Retinal pigment epithelial cell (primary cell): Measurements from ENCODE around the genes SULT2B1 and RASIP1.

- RRBS = 1% methylated on average over 30 of the region's 53 CpGs
Observed at GRCh38 chr19:47609328-47609957, 509 bp downstream of the BICRA start.

GRCh38 chr19:47626152-47626888 lies 17.4 kb downstream of the BICRA start:
- RRBS = no CpG with 5 or more reads among the region's 15 CpGs

DNA sequence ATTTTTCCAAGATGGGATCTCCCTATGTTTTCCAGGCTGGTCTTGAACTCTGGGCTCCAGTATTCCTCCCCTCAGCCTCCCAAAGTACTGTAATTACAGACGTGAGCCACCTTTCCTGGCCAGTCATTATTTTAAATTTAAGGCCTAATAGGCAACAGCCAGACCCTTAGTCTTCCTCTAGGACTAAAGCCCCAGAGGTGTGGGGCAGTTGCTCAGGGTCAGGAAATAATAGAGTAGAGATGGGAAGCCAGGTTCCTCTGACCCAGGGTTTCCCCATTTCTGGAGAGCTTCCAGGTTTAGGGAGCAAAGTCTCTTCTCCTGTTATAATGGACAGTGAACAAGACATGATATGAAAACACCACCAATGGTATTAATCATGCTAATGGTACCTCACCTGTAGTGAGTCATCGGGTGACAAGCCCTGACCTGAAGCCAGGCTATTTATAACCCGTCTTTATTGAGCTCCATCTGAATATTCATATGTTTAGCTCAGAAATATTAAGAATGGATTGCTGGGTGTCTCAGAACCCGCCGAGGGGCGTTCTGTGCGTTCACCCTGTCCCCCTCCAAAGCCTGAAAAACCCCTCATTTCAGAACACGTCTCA lies 24.6 kb downstream of the BICRA start:
- RRBS = no CpG with 5 or more reads among the region's 8 CpGs

DNA sequence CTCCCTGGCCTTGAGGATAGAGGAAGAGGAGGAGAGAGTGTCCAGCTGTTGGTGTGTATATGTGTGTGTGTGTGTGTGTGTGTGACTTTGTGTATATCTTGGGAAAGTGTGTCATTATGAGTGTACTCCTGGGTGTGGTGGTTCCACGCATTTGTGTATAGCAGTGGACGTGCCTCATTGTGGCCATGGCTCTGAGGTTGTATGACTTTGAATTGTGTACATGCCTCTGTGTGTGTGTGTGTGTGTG lies 6.6 kb downstream of the EHD2 start:
- RRBS = no CpG with 5 or more reads among the region's 2 CpGs

DNA sequence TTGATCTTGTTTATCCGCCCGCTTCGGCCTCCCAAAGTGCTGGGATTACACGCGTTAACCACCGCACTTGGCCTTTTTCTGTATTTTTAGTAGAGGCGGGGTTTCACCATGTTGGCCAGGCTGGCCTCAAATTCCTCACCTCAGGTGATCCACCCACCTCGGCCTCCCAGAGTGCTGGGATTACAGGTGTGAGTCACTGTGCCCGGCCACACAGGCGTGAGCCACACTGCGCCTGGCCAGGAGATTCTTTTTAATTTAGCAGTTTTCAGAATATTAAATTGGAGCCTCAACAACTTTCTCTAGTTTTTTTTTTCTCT lies 11.3 kb downstream of the SELENOW start:
- RRBS = no CpG with 5 or more reads among the region's 11 CpGs

GRCh38 chr19:48107471-48108196 lies 3.0 kb downstream of the PLA2G4C start:
- RRBS = no CpG with 5 or more reads among the region's 19 CpGs

DNA sequence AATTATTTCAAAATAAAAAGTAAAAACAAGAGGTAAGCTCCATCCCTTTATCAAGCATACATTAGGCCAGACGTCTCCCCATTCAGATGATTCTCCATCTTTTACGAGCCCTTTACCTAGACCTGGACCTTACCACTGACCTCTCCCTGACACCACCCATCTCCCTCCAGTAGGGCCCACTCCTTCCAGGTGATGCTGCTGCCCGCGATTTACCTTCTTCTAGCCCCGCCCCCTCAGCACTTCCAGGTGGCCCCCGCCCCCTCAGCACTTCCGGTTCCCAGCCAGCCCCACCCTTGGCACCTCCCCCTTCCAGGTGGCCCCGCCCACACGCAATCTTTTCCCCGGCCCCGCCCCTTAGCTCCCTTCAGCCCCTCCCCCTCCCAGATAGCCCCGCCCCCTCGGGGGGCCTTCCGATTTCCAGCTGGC lies 662 bp downstream of the LIG1 start:
- RRBS = 1% methylated on average over 4 of the region's 14 CpGs

GRCh38 chr19:48190254-48190889 lies 19.9 kb downstream of the ZSWIM9 start:
- RRBS = no CpG with 5 or more reads among the region's 13 CpGs

DNA sequence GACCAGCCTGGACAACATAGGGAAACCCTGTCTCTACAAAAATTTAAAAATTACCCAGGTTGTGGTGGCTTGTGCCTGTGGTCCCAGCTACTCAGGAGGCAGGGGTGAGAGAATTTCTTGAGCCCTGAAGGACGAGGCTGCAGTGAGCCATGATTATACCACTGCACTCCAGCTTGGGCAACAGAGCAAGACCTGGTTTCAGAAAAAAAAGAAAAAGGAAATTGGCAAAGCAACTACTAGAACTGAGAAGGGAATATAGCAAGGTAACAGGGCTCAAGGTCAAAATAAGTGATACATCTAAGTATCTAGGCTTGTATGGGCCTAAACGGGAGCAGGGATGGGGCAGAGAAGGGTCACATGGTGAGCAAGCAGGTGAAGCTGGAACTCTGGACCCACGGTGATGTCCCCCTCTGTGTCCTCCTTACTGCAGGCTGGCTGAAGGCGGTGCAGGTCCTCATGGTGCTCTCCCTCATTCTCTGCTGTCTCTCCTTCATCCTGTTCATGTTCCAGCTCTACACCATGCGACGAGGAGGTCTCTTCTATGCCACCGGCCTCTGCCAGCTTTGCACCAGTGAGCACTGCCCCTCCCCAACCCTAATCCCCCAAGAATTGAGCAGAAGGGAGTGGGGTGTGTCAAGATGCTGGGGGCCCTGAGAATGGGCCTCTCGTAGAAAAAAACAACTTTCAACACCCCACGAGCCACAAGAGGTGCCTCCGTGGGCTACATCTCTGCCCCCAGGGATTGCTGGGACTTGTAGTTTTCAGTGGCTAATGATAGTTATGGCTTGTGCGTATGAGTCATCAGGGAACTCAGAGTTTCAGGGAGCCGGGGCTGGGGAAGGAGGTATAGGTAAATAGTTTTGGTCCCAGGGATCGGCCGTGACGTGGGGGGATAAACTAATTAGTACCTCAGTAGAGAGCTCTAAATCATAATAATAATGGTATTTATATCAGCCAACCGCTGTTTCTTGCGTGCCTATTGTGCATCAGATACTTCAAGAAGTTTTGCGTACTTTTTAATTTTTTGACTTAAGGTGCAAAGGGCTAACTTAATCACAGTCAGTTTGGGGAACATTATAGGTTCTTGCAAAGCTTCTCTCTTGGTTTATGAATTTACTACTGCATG lies 3.9 kb downstream of the EMP3 start:
- RRBS = no CpG with 5 or more reads among the region's 18 CpGs

DNA sequence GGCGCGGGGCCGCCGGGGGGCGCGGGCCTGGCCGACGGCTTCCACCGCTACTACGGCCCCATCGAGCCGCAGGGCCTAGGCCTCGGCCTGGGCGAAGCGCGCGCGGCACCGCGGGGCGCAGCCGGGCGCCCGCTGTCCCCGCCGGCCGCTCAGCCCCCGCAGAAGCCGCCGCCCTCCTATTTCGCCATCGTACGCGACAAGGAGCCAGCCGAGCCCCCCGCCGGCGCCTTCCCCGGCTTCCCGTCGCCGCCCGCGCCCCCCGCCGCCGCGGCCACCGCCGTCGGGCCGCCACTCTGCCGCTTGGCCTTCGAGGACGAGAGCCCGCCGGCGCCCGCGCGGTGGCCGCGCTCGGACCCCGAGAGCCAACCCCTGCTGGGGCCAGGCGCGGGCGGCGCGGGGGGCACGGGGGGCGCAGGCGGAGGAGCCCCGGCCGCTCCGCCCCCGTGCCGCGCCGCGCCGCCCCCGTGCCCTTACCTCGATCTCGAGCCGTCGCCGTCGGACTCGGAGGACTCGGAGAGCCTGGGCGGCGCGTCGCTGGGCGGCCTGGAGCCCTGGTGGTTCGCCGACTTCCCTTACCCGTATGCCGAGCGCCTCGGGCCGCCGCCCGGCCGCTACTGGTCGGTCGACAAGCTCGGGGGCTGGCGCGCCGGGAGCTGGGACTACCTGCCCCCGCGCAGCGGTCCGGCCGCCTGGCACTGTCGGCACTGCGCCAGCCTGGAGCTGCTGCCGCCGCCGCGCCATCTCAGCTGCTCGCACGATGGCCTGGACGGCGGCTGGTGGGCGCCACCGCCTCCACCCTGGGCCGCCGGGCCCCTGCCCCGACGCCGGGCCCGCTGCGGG lies 2.8 kb upstream of the GRWD1 start:
- RRBS = 2% methylated on average over 68 of the region's 136 CpGs

GRCh38 chr19:48444635-48445599 lies 866 bp upstream of the GRWD1 start:
- RRBS = 0% methylated on average over 2 of the region's 16 CpGs

DNA sequence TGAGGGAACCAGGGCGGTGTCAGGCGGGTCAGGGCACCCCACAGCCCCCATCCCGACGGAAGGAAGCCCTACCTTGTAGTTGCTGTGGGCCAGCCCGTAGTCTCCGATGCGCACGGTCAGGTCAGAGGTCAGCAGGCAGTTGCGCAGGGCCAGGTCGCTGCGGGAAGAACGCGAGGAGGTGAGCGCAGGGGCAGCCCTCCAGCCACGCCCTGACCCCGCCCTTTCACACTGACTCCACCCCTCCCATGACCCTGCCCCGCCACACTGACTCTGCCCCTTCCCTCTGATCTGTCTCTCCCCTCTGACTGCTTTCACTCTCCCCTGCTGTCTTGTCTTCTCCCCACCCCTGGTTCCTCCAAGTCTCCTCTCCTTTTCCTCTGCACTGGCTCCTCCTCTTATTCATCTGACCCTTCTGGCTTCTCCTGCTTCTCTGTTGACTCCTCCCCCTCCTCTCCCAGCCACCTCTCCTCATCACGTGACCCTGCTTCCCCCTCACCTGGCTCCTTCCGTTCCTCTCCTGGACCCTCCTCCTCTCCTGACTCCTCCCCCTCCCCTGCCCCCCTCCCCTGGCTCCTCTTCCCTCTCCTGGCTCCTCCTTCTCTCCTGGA lies 10.1 kb downstream of the LMTK3 start:
- RRBS = no CpG with 5 or more reads among the region's 19 CpGs

DNA sequence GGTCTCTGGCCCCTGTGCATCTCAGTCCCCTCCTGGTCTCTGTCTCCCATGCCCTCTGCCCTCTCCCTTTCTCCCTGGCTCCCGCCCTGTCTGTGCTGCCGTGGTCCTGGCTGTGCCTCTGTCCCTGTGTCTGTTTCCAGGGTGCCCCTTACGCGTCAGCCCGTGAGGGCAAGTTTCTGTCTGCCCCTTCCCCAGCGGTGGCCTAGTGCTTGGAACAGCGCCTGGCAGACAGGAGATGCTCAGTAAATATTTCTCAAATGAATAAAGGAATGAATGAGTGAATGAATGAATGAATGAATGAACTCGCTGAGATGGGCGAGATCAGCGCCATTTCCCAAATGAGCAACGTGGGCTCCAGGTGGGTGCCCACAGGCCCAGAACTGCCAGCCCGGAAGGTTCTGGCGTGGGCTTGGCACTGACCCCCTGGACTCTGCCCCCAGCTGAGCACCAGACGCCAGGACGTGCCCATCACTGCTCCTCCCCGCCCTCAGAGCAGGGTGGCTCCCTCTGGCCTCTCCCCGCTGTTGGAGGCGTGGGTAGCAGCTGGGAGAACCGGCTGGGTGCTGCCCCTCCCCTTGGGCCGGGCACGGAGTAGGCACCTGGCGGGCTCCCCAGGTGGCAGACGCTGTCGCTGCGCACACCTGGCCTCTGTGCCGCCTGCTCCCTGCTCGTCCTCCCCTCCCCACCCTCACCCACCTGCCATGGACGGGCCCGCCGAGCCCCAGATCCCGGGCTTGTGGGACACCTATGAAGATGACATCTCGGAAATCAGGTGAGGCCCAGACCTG lies at the start of gene SULT2B1:
SULT2B1 (plus strand) TSS at position 621 of the 788 bp plus-strand sequence.
- RRBS = 82% methylated on average over 2 of the region's 32 CpGs

- RRBS = no CpG with 5 or more reads among the region's 12 CpGs
Observed at GRCh38 chr19:48553638-48554119, 1.7 kb downstream of the SULT2B1 start.

DNA sequence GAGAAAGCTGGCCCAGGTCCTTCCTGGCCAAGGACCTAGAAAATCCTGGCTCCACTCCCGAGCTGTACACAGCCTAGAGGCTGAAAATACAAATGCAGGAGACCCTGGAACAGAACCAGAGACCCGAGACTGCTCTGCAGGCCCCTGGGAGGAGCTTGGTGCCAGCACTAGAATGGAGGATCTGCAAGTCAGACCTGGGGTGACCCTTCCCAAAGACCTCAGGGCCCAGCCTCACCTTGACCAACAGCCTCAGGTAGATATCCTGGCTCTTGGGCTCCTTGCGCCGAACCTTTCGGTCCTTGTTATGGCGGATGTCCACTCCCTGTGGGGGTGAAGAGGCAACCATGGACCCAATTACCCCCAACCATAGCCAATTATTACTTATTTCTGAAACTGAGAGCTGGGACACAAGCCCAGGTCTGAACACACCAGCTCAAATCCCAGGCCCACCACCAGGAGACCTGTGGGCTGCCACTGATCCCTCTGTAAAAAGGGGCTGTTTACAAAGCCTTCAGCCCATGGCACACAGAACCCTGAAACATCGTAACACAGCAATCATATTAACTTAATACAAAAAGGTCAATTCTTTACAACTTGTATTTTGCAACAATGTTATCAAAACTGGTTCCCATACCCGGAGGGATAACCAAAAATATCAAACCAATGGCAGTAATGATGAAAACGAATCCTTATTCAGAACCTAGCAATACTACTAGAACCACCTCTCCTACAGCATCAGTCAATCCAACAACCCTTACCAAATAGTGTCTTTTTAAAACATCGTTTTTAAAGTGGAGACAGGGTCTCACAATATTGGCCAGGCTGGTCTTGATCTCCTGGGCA lies 1.2 kb downstream of the RPL18 start:
- RRBS = no CpG with 5 or more reads among the region's 10 CpGs

DNA sequence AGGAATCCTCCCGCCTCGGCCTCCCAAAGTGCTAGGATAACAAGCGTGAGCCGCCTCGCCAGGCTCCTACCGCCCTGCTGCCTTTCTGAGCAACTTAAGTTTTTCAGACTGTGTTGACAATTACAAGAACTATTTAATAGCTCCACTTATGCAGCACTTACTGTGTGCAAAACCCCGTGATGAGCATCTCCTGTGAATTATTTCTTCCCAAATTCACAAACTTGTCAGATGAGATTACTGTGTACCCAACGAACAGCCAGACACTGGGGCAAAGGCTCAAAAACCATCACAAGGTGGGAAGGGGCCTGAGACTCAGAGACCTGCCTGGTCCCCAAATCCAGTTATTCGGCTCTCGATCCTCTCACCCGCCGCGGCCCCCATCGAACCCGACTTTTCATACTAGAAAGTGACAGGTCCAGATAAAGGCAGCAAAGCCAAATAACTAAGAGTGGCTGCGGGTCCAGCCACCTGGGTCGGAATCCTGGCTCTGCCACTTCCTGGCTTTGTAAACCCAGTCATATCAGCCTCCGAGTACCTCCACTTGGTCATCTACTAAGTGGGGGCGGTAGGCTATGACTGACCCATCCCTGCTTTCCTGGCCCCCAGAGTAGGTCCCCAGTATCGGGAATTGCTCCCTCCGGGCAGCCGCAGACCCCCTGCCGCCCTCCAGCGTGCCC lies 441 bp downstream of the RPL18 start:
- RRBS = no CpG with 5 or more reads among the region's 24 CpGs

DNA sequence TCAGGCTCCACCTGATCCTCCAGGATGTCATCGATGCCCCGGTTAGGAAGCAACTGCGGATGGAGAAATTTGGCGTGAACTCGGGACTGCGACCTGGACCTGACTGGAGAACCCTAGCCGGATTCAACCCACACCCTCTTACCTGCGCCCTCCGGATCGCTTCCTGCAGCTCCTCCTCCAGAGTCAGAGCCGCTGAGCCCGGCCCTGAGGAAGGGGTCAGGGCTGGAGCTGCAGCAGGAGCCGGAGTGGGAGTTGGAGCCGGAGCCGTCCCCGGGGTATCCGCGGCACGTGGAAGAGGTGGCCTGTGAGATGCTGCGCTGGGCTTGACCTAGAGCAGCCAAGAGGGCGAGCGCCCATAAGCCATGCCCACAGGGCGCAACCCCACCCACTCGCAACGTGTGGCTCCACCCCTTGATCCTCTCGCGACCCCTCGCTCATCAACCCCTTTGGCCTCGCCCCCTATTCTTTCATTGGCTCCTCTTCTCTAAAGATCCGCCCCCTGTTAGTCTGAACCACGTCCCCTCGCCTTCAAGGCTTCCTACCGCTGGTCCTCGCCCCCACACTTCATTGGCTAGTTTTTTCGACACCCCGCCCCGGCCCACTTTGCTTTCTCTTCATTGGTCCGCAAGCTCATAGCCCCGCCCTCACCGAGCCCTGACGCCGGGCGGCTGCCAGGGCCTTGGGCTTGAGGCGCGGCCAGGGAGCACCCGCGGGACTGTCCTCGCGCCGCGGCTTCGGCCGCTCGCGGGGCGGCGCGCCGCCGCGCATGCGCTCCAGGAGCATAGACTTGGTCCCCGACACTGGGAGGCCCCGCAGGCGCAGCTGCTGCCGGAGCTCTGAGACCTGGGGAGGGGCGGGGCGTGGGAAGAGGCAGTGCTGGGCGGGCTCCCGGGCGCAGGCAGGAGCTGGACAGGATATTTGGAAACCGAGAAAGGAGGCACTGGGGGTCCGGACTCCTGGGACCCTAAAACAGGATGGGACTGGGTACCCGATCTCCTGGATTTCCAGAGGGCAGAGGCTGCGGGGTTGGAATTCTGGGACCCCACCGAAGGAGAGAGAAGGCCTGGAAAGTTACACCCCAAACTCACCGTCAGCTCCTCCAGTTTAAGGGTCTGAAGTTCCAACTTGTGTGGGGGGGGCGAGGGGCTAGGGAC lies 5.4 kb downstream of the MAMSTR start:
- RRBS = 2% methylated on average over 26 of the region's 78 CpGs

DNA sequence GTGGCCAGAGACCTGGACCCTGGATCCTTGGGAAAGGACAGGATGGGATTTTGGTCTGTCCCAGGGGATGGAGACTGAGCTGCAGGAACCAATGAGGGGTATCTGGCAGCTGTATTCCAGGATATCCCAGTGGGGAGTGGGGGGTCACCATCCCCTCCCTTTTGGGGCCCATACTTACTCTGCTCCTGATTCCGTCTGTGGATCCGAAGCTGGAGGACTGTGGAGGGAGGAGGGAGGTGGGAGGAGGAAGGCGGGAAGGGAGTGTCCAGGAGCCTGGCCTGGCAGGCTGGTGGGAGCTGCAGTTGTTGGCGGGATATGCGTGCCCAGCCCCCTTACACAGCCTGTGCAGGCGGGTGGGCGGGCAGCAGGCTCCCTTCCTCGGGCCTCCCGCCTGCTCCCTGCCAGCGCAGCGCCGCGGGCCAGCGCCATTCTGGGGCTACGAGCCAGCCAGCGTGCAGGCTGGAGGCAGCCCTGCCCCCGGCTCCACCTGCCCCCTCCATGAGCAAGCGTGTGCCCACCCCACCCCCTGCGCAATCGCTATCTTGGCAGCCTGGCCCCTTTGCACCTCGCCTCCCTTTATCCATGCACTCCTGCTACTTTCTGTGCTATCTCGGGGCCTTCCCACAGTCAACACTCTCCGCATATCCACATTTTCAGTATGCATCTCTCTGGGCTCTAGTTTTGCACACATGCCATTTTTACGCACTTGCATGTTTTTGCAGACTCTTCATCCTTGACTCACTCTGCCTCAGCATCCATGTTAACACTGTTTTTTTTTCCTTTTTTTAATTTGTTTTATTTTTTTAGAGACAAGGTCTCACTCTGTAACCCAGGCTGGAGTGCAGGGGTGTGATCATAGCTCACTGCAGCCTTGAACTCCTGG lies 2.8 kb downstream of the MAMSTR start:
- RRBS = no CpG with 5 or more reads among the region's 24 CpGs

DNA sequence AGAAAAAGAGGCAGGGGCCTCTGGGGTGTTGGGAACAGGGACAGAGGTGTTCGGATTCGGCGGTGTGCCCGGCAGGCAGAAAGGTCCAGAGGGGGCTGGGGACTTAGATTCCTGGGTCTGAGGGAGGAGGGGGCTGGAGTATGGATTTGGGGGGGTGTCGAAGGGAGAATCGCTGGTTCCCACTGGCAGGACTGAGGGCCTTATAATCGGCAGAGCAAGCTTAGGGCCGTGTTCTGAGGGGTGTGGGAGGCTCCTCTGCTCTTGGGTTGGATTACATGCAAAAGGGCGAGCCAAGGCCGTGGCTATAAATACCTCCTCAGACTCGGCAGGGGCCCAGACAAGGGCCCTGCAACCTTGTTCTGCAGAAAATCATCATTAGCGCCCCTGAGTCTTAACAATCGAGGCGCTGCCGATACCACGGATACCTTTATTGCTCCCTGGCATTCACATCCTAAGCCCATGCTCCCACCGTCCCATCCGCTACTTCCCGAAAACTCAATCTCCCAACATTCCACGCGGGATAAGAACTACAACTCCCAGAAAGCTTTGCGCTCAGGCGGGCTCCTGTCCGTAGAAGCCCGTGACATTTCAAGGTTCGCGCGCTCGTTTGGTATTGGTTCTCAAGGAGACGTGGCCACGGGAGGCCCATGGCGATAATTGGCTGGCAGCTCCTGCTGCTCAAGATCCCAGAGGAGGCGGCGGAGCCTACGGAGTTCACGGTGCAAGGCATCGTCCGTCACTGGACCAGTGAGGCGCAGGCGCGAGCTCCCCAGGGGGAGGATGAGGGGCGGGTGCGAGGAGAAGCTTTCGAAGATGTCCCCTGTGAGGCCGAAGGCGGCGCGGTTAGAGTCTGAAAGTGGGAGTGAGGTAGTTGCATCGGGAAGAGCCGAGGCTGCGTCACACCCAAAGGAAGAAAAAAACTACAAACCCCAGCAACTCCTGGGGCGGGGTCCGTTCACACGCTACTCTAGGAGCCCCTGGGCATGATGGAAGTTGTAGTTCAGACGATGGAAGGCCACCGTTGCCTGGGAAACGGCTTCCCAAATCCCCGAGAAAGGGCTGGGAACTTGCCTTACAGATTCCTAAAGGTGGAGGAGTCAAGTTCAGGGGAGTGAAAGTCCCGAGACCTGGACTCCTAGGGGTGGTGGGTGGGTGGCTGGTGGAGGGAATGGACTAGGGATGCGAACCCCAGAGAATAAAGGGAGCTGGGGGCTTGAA lies 1.1 kb upstream of the MAMSTR start:
- RRBS = no CpG with 5 or more reads among the region's 60 CpGs

DNA sequence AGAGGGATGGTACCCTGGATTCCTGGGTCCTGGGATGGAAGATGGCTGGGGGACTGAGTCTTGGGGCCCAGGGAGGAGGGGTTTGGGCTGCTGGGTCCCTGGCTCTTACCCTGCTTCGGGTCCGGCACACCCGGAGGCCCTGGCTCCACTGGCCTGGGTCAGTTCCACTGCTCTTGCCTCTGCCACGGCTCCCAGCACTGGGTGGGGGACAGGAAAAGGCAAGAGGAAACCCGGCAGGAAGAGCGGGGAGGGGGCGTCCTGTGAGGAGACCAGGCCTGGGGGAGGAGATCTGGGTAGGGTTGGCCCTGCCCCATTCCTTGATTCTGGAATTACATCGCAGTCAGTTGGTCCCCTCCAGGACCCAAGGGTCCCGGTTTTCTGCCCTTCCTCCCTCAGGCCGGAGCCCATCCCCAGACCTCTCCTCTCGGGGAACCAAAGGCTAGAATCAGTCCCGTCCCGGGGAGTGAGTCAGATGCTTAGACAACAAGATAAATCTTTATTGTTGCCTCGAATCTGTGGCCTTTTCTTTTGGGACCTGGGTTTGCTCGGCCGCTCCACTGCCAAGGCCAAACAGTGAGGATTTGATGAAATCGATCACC lies at the start of gene RASIP1:
RASIP1 (minus strand) TSS at position 199 of the 599 bp plus-strand sequence.
- RRBS = 63% methylated on average over 6 of the region's 17 CpGs